ENCODE data around the gene TEX9.

GRCh38 chr15:53910861-53911466, 67.3 kb upstream of the UNC13C start:
- PRO-cap: no peak
- RAMPAGE, long total RNA, 3 experiments: no peak in any of the 3 experiments

GRCh38 chr15:55179017-55179935, 17.5 kb downstream of the RSL24D1 start:
- PRO-cap: no peak
- RAMPAGE, long total RNA, 3 experiments: no peak in any of the 3 experiments

- PRO-cap: no peak
- RAMPAGE, long total RNA, 3 experiments: no peak in any of the 3 experiments
Observed at GRCh38 chr15:55289386-55289661, 289 bp downstream of the RAB27A start.

- PRO-cap: no peak
- RAMPAGE, long total RNA, 3 experiments: start-site peak on the minus strand in 1 of 3 experiments, at chr15:55367687-55367726 at its widest, 5 reads per replicate
Observed at GRCh38 chr15:55367560-55367829, 40.7 kb downstream of the CCPG1 start.

DNA sequence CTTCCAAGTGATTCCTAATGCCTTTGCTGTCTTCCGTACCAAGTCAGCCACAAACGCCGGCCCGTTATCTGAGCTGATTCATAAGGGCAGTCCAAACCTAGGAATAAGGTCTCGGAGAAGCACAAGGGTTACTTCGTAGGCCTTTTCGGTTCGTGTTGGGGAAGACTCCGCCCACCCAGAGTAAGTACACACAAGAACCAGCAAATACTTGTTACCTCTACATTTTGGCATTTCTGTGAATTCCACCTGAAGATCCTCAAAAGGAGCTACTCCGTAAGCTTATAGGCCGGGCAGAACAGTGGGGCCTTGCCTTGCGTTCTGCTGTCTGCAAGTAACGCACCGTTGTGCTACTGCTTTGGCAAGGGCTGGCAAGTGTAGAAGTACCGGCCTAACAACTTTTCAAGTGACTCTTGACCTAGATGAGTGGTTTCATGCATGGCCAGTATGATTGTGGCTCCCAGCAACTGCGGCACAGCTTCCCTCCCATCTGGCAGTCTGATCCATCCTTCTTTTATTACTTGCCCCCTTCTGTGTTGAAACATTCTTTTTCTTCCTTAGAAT, 6.3 kb upstream of the DNAAF4 start:
- PRO-cap: no peak
- RAMPAGE, long total RNA, 3 experiments: no peak in any of the 3 experiments

DNA sequence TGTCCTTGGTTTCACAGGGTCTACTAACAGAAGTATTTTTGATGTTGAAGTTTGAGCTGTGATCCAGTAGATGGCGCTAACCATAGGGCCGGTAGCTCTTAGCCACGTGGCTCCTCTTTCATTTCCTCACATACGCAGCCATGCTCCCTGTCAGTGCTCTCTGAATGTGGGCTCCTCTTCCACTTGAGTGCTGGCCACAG, 18.4 kb upstream of the DNAAF4 start:
- PRO-cap: no peak
- RAMPAGE, long total RNA, 3 experiments: no peak in any of the 3 experiments

DNA sequence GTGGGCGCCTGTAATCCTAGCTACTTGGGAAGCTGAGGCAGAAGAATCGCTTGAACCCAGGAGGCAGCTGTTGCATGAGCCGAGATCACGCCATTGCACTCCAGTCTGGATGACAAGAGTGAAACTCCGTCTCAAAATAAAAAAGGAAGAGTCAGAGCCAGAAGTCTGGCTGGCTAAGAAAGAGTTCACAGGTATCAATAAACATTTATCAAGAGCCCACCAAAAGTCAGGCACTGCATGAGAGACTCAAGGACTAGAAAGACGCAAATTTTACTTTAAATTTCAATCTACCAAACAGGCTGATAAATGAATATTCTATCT, 59.0 kb upstream of the PYGO1 start:
- PRO-cap: no peak
- RAMPAGE, long total RNA, 3 experiments: no peak in any of the 3 experiments

GRCh38 chr15:55741305-55742015, 1.5 kb downstream of the PRTG start:
- PRO-cap: no peak
- RAMPAGE, long total RNA, 3 experiments: no peak in any of the 3 experiments

DNA sequence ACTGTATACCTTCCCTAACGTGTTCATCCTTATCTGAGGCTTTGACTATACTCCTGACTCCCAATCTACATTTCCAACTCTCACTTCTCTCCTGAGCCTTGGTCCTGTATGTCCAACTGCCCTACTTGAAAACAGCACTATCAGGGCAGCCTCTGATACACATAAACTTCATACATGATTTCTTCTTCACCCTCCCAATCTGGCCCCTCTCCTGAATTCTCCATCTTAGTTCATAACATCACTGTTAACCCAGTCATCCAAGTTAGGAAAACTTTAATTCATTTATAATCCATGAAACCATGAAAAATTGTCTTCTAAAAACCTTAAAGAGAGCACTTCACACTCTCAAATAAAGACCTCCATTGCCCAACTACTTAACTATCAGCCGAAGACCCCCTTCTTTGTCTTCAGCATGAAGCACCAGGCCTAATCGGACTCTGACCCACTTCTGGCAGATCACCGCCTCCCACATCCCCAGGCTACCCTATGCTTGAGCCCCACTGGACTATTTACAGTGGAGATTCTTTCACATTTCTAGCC, 82.8 kb downstream of the NEDD4 start:
- PRO-cap: no peak
- RAMPAGE, long total RNA, 3 experiments: start-site peak on the minus strand in 1 of 3 experiments, centred at position 123 of the sequence, 7 reads per replicate

DNA sequence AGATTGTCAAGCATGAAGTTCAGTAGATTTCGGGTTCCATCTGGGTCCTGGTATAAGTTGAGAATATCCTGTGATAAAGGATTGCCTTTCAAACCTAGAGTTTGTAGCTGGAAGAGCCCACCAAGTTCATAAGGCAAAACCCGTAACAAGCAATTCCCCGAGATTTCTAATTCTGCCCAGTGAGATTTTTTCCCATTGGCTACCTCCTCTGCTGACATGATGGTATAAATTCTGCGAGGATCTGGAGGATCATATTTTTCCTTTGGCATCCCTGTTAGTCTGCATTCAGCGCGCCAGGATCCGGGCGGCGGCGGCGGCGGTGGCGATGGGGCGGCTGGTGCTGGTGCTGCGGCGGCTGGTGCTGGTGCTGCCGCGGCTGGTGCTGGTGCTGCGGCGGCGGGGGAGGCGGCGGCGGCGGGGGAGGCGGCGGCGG, 13.5 kb upstream of the NEDD4 start:
- PRO-cap: no peak
- RAMPAGE, long total RNA, 3 experiments: no peak in any of the 3 experiments

- PRO-cap: no peak
- RAMPAGE, long total RNA, 3 experiments: no peak in any of the 3 experiments
Observed at GRCh38 chr15:56019181-56019388, 25.7 kb upstream of the NEDD4 start.

DNA sequence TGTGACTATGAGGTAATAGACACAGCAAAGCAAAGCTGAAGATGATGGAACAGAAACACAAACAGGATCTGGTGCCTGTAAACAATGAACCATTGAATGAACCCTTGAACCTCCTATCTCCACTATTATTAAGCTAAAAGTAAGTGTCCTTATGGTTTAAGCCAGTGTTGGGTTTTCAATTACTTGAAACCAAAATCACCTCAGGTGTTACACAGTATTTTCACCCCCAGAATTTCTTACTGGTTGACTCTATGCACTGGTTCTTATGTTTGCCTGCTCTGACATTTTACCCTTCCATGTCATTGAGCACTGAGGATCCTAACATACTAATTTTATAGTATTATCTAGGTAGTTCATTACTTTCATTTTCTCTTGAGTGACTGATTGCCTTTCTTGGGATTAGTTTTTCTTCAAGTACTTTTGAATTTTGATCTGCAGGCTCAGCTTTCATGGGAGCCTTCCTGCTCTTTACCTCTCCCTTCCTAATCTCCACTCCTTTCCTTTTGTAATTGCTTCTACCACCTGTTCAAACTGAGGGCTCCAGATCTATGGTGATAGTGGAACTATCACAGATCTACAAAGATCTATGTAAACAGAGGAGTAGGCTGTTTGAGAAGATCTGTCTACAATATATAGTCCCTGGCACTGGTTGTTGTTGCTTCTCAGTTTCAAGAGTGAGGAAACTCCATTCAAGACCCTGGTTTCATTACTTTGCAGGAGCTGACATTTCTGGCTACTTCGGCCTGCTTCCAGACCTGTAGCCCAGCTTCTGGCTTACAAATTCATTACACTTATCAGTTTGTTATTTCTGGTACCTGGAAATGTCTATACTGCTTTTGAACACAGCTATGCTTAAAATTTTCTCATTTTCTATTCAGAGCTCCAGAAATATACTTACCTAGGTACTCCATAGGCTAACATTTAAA, 96.2 kb upstream of the NEDD4 start:
- PRO-cap: no peak
- RAMPAGE, long total RNA, 3 experiments: no peak in any of the 3 experiments

GRCh38 chr15:56364828-56366105, at the start of gene TEX9:
Gene TEX9 (plus strand): TSS chr15:56365426.
- PRO-cap: unidirectional peak, plus-strand start at chr15:56365447
- RAMPAGE, long total RNA, 3 experiments: start-site peak on the plus strand in 3 of 3 experiments, at chr15:56365415-56365450 at its widest, 18 to 57 reads per replicate

GRCh38 chr15:56464403-56464684, 593 bp downstream of the MNS1 start:
- PRO-cap: no peak
- RAMPAGE, long total RNA, 3 experiments: no peak in any of the 3 experiments

- PRO-cap: no peak
- RAMPAGE, long total RNA, 3 experiments: no peak in any of the 3 experiments
Observed at GRCh38 chr15:56731914-56732531, 1.3 kb downstream of the ZNF280D start.

GRCh38 chr15:56737702-56738362, 4.5 kb upstream of the ZNF280D start:
- PRO-cap: no peak
- RAMPAGE, long total RNA, 3 experiments: no peak in any of the 3 experiments

GRCh38 chr15:57114069-57114549, 195.7 kb downstream of the TCF12 start:
- PRO-cap: no peak
- RAMPAGE, long total RNA, 3 experiments: no peak in any of the 3 experiments

DNA sequence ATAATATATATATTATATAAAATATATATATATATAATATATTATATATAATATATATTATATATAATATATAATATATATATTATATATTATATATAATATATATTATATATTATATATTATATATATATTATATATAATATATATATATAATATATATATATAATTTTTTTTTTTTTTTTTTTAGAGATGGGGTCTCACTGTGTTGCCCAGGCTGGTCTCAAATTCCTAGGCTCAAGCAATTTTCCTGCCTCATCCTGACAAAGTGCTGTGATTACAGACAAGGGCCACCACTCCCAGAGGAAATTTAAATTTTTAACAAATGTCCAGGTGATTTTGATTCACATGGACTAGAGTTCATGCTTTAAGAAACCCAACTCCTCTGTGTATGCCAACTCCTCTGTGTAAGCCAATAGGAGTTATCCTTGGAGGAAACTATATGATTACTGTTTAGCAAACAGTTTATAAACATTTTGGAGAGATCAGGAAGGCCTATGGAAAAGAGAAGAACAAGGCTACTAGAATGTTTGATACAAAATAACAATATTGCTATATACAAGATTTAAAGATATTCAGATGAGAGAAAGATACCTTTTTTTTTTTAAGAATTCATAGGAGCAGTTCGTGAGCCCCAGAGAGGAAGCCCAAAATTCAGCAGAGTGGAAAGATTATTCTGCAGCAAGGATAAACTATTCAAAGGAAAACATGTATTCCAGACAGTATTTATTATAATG, 205.5 kb upstream of the CGNL1 start:
- PRO-cap: no peak
- RAMPAGE, long total RNA, 3 experiments: no peak in any of the 3 experiments

DNA sequence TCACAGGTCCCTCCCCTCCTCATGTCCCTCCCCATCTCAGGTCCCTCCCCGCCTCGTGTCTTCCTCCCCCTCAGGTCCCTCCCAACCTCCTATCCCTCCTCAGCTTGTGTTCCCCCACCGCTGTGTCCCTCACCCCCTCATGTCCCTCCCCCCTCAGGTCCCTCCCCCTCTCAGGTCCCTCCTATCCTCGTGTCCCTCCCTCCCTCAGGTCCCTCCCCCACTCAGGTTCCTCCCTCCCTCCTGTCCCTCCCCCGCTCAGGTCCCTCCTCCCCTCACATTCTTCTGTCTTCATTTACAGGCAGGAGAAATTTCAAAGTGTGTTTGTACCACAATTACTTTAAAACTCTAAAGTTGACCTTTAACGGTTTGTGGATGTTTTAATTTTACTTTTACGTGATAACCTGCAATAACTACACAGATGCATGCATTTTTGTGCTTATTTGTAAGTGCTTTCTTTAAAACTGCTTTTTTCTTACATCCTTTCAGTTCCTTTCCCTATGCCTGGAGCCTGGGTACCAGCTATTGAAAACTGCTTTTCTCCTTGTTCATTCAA, 51.9 kb upstream of the CGNL1 start:
- PRO-cap: no peak
- RAMPAGE, long total RNA, 3 experiments: no peak in any of the 3 experiments

DNA sequence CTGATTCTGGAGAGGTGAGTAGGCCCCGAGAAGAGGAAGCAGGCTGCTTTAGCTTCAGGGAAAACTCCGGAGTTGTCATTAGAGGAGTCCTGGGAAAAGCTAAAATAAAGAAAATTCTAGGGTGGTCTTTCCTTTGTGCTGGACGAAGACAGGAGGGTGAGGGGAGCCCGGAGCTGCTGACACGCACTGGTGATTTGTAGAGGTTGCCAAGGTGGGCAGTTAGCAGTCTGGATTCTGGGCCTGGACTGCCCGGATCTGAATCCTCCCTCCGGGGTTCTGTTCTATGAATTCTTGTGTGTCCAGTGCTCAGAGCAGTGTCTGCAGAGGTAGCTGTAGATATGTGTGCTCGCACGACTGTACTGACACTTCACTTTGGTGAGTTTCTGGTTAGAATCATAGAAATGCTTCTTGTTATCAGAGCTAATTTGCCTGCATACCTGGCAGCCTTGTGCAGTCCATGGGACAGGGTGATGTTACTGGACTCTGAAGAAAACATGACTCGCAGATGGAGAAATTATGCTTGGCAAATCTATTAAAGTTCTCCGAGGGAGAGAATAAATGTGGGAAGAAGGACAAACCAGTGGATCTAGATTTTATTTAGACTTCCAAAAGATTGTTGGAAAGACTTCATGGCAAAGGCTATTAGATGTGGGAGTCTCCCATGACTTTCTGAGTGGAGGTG, 12.1 kb downstream of the CGNL1 start:
- PRO-cap: no peak
- RAMPAGE, long total RNA, 3 experiments: no peak in any of the 3 experiments

Data from tibial nerve (tissue), 3 donors.